Iris pigment epithelial cell (primary cell): ENCODE data around the gene CAPN13.

DNA sequence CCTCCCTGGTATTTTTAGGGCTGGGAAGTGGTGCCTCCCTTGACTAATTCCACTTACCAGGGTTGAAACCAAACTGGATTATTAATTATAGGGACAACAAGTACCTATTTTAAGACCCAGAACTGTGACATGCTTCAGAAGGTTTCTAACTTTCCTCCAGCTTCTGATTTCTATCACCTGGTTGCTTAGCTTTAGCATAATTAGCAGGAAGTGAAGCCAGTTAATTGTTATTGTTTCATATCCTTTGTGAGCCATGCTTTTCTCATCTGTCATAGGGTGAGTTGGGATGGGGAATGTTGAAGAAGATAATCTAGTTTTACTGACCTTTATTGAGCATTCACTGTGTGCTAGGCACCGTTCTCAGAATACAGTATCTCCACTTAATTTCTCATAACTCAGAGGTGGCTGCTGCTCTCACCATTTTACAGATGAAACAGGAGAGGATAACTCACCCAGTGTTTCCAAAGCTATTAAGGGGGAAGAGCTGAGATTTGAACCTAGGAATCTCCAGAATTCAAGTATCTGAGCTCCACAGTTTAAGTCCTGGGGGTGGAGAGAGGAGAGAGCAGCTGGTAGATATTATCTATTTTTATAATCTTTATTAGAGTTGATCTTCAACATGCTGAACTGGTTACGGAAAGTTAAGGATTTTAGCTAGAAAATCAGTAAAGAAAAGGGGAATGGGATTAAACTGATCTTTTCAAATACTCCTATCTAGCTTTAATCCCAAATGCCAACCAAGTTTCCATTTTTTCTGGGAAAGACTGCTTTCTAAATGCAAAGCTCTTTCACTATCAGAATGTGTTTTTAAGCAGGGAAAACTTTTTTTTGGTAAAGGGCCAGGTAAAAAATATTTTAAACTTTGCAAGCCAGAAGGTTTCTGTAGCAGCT is 3.4 kb downstream of the YPEL5 start:
- RRBS = no CpG with 5 or more reads among the region's 2 CpGs

DNA sequence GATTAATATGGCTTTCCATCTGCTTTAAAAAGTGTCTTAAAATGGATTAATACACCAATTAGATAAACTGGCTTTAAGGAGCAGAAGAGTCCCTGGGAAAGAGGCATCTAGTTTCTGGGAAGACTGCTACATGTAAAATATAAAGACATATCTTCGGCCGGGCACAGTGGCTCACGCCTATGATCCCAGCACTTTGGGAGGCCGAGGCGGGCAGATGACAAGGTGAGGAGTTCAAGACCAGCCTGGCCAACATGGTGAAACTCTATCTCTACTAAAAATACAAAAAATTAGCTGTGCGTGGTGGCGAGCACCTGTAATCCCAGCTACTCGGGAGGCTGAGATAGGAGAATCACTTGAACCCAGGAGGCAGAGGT is 16.5 kb downstream of the YPEL5 start:
- RRBS = no CpG with 5 or more reads among the region's 8 CpGs

- RRBS = no CpG with 5 or more reads among the region's 4 CpGs
Observed at GRCh38 chr2:30235702-30236305, 4.5 kb downstream of the LBH start.

DNA sequence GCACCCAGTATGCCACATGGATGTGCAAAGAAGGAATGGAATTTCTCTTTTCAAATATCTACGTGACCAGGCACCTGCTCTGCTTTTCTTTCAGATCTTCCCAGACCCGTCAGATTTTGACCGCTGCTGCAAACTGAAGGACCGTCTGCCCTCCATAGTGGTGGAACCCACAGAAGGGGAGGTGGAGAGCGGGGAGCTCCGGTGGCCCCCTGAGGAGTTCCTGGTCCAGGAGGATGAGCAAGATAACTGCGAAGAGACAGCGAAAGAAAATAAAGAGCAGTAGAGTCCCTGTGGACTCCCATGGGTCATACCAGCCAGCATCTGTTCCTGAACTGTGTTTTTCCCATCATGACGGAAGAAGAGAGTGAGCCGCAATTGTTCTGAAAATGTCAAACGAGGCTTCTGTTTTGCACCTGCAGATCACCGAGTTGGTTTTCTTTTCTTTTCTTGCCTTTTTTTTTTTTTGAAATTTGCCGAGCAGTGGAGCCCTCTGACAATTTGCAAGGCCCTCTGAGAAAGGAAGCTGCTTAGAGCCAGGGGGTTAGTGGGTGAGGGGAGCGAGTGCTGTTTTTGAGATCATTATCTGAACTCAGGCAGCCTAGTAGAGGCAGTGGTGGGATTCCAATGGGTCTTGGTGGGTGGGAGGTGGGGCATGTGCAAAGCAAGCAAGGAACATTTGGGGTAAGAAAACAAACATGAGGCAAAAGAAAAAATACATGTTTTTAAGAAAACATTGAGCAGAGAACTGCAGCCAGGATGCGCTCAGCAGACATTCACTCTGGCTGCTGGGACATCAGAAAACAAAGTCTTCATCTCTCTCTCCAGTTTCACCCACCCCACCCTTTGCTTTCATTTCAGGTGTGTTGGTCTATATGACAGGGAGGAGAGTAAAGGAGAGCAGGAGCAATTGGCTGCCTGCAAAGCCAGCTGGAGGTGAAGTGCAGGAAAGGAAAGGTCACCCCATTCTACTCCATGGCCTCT is 26.3 kb downstream of the LBH start:
- RRBS = no CpG with 5 or more reads among the region's 15 CpGs

DNA sequence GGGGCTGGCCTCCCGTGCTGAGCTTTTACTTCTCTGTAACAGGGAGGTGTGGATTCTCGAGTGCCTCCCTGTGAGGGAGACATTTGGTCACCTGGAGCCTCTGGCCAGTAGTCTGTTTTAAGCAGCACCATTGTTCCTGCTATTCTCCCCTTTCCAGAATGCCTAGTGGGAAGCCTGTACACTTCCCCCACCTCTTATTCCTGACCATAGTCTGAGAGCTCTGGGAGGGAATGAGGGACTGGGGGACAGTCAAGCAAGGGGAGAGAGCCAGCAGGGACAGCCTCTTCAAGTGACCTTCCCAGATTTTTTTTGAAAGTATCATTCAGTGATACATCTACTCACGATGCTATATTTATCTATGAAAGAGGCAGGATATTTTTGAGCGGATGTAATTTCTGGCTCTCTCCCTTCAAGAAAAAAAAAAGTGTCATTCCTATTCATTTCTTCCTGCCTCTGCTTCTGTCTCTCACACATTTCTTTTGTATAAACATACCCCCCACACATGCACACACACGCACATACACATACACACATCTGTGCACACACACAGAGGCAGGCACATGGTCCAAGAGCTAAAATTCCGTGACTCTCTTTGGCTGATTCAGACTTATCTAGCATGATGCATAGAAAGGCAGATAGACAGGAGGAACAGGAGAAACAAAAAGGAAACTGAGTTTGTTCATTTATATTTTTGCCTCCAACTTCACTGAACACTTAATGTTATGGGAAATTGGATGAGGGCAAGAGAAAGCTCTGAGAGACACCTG is 112.6 kb downstream of the CAPN13 start:
- RRBS = no CpG with 5 or more reads among the region's 6 CpGs

- RRBS = no CpG with 5 or more reads among the region's 5 CpGs
Observed at GRCh38 chr2:30777256-30777672, 30.0 kb downstream of the CAPN13 start.

- RRBS = no CpG with 5 or more reads among the region's 8 CpGs
Observed at GRCh38 chr2:30807217-30807873, at the start of gene CAPN13. Gene CAPN13 (minus strand): TSS chr2:30807446.

GRCh38 chr2:30872101-30872444 is 64.8 kb upstream of the CAPN13 start:
- RRBS = no CpG with 5 or more reads among the region's 5 CpGs

- RRBS = no CpG with 5 or more reads among the region's 8 CpGs
Observed at GRCh38 chr2:30979859-30980425, 158.3 kb downstream of the GALNT14 start.

DNA sequence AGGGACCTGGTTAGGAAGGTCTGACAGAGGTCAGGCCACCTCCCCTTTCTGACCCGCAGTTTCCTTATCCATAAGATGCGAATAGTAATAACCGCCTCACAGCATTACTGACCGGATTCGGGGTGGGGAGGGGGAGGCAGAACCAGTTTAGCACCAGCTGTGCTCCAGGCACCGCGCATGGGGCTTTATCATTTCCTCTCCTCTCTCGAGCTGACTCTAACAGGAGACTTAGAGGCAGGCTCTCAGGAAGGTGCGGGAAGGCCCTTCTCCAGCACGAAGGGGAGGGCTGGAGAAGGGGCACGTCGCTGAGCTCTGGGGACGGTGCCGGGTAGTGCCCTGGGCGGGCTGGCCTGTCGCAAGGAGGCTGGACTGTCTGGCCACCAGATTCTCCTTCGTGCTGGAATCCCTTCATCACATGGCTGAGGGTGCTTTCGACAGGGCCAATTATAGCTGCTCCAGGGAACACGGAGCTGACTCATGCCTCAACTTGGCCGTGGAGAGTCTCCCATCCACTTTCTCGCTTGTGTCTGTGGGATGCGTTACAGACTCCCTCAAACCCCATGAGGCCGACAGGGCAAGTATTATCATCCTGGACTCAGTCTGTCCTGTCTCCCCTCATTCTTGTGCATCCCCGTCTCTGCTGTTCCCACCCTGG is 5.8 kb downstream of the EHD3 start:
- RRBS = no CpG with 5 or more reads among the region's 24 CpGs

DNA sequence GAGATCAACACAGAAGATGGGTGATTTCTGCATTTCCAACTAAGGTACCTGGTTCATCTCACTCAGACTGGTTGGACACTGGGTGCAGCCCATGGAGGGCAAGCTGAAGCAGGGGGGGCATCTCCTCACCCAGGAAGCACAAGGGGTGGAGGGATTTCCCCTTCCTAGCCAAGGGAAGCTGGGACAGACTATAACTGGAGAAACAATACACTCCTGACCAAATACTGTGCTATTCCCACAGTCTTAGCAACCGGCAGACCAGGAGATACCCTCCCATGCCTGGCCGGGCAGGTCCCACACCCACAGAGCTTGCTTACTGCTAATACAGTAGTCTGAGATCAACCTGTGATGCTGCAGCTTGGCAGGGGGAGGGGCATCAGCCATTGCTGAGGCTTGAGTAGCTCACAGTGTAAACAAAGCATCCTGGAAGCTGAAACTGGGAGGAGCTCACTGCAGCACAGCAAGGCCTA is 74.6 kb upstream of the XDH start:
- RRBS = no CpG with 5 or more reads among the region's 2 CpGs

GRCh38 chr2:31704441-31704939 is 123.8 kb upstream of the SRD5A2 start:
- RRBS = no CpG with 5 or more reads among the region's 2 CpGs

- RRBS = no CpG with 5 or more reads among the region's 2 CpGs
Observed at GRCh38 chr2:31704940-31705280, 124.2 kb upstream of the SRD5A2 start.

GRCh38 chr2:32062401-32062978 is 866 bp upstream of the SPAST start:
- RRBS = no CpG with 5 or more reads among the region's 7 CpGs

DNA sequence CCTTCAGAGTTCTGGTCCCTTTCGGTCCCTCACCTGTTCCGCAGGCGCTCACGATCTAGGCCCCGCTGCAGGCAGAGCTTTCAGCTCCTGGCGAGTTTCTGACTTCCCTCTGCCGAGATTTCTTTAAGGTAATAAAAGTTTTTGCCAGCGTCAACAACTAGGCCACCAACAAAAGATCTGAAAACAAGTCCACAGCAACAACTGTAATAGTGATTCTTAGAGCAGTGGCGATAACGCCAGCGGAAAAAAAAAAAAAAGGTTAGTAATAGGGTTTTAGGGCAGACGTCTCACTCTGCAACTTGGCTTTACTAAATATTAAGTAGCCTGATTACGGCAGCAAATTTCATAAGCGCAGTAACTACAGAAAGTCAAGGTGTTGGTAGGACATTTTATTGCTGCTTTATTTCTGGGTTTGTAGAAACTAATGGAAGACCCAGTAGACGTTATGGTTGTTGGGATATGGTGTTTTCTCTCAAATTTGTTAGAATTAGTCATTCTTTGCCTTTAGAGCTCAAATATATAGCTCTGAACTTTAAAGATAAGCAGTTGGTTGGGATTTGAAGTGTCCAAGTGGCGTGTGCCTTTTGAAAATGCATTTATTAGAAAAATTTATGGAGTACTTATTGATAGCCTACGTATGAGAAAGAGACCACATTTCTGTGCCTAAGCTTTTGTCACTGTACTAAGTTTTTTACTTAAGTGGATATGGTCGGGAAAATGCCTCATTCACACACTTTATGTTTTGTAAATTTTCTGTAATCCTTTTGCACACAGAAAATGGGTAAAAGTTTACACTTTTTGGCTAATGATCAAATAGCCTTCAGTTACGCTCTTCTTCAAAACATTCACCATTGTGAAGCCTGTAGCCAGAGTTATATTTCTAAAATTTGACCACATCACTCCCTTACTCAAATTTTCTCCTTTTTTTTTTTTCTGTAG is 667 bp downstream of the SLC30A6 start:
- RRBS = no CpG with 5 or more reads among the region's 19 CpGs

GRCh38 chr2:32203472-32204050 is 37.9 kb downstream of the SLC30A6 start:
- RRBS = no CpG with 5 or more reads among the region's 10 CpGs

GRCh38 chr2:32219923-32220590 is 44.6 kb downstream of the NLRC4 start:
- RRBS = no CpG with 5 or more reads among the region's 3 CpGs

DNA sequence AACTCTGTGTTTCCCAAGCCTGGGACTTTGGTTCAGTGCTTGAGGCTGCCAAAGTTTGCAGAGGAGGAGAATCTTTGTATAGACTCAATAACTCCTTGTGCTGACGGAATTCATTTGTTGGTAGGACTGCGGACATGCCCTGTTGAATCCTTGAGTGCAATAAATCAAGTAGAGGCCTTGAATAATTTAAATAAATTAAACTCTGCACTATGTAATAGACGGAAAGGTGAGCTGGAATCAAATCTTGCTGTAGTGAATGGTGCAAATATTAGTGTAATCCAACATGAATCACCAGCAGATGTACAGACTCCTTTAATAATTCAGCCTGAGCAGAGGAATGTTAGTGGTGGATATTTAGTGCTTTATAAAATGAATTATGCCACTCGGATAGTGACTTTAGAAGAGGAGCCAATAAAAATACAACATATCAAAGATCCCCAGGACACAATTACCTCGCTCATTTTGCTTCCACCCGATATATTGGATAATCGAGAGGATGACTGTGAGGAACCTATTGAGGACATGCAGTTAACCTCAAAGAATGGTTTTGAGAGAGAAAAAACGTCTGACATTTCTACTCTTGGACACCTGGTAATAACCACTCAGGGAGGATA is 58.7 kb downstream of the BIRC6 start:
- RRBS = no CpG with 5 or more reads among the region's 8 CpGs

GRCh38 chr2:32555520-32556413 is 72.1 kb upstream of the TTC27 start:
- RRBS = no CpG with 5 or more reads among the region's 11 CpGs

DNA sequence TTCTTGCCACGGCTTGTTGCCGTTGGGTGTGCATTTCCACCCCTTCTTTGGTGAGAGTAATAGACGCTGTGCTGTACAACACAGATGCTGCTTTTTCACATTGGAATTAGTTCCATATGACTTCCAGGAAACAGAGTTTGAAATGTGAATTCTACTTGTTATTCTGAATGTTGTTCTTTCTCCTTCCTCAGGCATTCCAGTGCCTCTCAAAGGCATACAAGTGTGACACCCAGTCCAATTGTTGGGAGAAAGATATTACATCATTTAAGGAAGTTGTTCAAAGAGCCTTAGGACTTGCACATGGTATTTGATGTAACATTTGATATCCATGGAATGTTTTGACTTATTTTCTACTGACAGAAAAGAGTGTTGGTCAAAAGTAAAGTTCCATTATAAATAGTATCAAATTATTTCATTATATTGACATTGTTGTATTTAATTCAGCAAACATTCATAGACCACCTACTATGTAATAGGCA is 134.4 kb upstream of the LTBP1 start:
- RRBS = no CpG with 5 or more reads among the region's 3 CpGs